ENCODE measurements around a stretch of chr17.

DNA sequence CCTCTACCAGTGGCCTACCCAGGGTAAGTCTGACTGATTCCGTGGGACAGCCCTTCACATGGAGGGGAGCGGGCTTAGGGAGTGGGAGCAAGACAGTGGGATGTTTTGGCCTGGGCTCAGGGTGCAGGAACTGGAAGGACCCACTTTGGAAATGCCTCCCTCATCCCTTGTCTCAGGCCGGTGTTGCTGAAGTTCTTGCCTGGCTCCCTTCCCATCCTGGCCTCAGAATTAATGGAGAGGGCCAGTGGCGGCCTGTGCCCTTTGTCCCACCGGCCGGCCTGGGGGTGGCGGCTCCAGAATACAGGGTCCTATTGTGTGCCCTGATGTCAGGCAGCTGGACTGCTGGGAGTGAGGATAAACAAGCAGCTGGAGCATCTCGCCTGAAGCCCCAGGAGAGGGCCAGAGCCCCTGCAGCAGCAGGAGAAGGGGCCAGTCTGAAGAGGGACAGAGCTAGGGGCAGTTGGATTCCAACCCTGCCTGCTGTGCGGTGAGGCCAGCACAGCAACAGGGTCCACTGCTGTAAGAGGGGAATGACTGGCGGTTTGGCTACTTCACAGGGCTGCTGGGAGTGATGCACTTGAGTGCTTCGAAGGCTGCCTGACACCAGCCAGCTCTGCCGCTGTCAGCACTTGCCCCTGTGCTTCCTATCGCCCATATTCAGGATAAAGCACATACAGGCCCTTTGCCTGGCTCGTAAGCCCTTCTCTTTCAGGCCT is 24.9 kb downstream of the RAB11FIP4 start:
- RRBS = no CpG with 5 or more reads among the region's 14 CpGs

DNA sequence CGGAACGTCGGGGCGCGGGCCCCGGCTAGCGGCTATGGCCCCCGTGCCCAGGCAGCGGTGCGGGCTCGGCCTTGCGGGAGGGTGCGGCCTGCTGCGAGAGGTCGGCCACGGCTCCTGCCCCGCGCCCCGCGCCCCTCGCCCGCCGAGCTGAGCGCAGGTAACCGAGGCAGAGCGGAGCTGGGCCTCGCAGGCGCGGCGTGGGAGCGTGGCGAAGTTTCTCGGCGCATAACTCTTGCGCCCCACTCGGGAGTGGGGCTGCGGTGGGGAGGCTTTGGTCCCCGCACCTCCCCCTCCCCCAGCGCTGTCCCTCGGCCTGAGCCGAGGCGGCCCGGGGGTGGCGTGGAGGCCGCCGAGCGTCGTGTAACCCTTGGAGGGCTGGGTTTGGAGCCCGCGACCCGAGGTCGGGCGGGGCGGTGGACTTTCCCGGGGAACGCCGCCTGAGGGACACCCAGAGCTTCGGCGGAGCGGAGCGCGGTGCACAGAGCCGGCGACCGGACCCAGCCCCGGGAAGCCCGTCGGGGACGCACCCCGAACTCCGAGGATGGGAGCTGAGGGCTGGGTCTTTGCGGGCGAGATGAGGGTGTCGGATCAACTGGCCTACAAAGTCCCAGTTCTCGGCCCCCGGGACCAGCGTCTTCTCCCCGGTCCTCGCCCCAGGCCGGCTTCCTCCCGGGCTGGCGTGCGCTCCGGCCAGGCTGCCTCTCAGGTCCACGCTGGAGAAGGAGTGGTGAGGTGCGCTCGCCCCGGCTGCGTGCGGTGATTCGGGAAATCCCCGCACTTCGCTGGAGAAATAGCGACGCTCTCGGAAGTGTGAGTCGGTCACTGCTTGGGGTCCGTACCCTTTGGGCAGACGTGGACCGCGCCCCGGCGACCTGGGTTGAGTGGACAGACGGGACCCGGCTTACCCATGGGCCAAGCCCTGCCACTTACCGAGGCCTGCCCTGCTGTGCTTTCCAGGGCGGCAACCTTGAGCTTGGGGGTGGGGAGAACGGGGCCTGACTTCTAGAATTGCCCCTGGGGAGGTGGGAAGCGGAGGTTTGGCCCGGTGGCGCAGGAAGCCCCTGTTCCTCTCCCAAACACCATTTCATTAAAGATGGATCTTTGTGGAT is 168.3 kb downstream of the RAB11FIP4 start:
- RRBS = 7% methylated on average over 39 of the region's 111 CpGs

DNA sequence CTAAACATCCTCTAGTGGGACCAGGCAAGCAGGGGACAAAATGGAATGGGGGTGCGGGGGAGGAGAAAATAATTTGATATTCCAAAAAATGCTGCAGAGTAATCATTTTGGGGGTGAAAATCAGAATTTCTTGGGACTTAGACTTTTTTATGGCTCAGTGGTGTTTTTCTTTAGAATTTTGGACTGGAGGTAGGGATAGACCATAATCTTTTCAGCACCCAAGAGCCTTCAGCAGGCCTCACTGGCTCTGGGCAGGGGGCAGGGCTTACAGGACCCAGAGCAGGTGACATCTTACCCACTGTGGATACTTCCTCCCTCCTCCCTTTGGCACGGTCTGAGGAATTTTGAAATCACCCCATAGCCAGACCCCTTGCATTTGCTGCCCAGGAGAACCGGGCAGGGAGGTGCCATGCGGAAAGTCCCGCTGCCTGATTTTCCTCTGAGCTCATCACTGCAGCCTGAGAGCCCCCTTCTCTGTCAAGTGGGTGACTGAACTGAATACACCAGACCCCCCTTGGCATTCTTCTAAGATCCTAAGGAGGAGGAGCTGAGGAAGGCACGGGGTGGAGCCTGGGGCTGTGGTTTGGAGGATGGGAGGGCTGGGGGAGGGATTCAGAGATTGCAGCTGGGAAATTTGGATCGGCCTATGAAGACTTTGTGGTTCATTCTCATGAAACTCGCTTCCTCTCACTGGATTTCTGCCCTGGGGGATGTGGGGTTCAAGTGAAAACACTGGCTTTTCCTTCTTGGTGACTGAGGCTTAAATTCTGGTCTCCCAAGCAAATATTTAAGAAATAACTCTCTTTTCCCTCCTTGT is 173.4 kb downstream of the RAB11FIP4 start:
- RRBS = no CpG with 5 or more reads among the region's 8 CpGs

DNA sequence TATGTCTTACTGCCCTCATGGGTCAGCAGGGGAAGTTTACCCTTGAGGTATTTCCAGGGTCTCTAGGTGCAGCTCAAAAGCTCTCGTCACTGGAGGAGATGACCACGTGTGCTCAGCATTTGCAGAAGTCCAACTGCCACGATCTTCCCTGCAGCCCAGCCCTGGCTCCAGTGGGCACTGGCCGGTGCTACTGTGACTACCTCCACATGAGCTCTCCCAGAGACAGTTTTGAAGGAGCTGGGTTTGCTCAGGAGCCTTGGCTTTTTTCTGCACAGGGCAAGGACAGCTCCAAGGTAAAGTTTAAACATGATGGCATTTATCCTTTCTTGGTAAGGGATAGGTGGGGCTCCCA is 186.1 kb downstream of the RAB11FIP4 start:
- RRBS = no CpG with 5 or more reads among the region's 4 CpGs

DNA sequence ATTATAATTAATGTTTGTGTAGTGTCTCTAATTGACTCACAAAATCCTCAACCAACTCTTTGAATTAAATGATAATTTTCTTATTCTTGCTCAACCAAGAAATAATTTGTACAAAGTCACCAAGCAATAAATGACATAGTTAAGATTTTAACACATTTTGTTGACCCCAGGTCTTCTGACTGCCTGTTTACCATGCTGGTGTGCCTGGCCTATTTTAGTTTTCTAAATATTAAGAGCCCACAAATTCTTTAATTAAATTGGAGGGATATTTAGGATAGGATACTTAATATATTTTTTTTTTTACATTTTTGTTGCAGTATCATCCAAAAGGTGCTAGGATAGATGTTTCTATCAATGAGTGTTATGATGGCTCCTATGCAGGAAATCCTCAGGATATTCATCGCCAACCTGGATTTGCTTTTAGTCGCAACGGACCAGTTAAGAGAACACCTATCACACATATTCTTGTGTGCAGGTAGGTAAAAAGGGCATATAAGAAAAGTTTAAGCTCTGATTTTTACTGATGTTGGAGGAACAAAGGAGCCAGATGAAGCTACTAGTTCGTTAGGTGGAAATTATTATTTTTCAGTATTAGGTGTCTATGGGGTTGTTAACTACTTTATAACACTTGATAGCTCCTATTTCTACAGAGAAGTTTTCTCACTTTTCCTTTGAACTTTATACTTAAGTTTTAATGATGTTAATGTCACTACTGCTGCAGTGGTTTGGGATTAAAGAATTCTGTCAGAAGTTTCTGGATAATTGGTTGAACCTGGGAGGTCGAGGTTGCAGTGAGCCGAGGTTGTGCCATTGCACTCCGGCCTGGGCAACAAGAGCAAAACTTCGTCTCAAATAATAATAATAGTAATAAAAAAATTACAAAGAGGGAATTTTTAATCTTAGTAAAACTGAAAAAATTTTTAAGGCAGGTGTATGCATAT is 12.7 kb upstream of the LRRC37B start:
- RRBS = no CpG with 5 or more reads among the region's 8 CpGs

GRCh38 chr17:32083536-32084647 is 58.4 kb upstream of the RHOT1 start:
- RRBS = no CpG with 5 or more reads among the region's 48 CpGs

- RRBS = no CpG with 5 or more reads among the region's 14 CpGs
These were observed 57.1 kb upstream of the RHOT1 start for GRCh38 chr17:32085230-32085526.

GRCh38 chr17:32279726-32280413 is 14.2 kb downstream of the RHBDL3 start:
- RRBS = no CpG with 5 or more reads among the region's 17 CpGs

GRCh38 chr17:32303114-32303641 is 37.5 kb downstream of the RHBDL3 start:
- RRBS = no CpG with 5 or more reads among the region's 7 CpGs

DNA sequence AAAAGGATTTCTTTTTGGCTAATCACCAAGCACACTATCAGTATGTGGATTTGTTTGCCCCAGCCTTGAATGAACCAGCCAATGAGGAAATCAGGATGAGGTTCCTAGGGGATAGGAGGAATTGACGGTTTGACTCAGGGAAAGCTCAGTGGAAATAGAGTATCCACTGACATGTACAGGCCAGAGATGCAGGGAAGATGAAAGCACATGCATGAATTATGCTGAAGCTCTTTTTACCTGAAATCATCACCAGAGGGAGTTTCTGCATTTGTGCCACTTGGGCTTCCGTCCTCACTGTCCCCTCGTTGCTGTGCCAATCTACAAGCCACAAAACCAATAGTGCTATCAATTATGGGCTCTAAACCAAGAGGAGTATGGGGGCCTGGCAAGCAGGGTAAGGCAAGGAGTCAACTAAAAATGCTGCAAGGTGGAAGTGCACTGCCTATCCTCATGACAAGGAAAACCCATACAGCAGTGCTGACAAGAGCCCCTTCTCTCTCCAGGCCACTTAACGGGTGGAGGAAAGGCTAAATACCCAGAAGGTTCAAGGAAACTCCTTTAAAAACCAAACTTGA is 919 bp downstream of the C17orf75 start:
- RRBS = no CpG with 5 or more reads among the region's 4 CpGs

DNA sequence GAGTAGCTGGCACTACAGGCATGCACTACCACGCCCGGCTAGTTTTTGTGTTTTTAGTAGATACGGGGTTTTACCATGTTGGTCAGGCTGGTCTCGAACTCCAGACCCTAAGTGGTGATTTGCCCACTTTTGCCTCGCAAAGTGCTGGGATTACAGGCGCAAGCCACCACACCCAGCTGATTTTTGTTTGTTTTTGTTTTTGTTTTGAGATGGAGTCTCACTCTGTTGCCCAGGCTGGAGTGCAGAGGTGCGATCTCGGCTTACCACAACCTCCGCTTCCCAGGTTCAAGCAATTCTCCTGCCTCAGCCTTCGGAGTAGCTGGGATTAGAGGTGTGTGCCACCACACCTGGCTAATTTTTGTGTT is 8.9 kb downstream of the ZNF207 start:
- RRBS = no CpG with 5 or more reads among the region's 10 CpGs

GRCh38 chr17:32482387-32482792 is 4.4 kb upstream of the CDK5R1 start:
- RRBS = no CpG with 5 or more reads among the region's 2 CpGs

DNA sequence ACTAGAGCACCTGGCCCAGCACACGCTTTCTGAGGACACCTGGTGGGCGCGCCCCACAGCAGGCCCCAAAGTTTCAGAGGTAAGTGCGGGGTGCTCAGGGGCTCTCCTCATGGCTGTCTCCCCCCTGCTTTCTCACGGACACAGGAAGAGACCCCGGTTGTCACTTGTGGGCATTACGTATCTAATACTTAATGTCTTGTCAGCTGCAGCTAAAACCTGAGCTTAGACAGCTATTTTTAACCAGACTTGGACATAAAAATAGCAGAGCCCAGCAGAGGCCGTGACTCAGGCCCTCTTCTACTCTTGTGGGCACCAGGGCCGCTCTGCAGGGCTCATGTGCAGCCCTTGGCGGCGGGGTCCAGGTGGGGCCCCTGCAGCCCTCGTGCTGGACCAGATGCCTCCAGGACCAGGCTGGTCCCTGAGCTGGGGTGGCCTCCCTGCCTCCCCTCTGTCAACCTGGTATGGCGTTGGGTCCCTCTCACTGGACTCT is 9.5 kb downstream of the CDK5R1 start:
- RRBS = no CpG with 5 or more reads among the region's 13 CpGs

DNA sequence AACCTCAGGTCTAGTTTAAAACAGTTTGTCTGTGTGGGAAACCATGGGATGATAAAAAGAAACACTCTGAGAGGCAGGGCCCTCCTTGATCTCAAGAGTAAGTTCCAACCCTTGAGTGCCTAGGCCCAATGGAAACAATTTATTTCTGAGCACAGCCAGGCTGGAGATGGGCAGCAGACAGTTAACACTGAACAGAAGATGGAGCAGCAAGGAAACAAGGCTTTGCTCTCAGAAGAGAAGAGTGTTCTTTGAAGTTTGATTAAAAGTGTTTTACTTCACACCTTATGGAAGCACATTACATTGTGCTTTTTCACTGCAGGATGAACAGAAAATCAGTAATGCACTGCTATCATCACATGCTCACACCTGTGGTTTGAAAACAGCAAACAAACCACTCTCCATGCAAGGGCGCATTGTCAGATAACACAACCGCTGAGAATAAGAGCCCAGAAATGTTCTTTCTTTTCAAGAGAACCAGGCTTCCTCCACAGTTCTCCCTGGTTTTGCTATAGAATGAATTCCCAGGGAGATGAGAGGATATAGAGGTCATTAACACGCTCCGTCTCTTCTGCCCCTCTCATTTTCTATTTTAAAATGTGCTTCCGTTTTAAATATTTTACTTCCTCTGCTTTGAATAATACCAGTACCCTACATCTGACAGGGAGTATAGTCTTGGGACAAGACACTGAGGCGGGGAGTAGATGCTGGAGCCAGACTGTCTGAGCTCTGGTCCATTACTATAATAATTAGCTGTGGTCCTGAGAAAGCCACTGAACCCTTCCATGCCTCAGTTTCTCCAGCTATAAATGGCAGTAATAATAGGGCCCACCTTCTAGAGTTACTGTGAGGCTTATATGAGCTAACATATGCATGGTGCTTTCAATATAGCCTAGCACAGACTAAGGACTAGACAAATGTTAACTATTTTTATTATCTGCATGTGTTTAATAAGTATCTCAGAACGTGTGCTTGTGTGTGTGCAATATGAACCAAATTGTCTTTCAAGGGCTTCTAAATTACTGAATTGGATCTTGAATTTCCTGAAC is 71.6 kb downstream of the CDK5R1 start:
- RRBS = no CpG with 5 or more reads among the region's 7 CpGs

DNA sequence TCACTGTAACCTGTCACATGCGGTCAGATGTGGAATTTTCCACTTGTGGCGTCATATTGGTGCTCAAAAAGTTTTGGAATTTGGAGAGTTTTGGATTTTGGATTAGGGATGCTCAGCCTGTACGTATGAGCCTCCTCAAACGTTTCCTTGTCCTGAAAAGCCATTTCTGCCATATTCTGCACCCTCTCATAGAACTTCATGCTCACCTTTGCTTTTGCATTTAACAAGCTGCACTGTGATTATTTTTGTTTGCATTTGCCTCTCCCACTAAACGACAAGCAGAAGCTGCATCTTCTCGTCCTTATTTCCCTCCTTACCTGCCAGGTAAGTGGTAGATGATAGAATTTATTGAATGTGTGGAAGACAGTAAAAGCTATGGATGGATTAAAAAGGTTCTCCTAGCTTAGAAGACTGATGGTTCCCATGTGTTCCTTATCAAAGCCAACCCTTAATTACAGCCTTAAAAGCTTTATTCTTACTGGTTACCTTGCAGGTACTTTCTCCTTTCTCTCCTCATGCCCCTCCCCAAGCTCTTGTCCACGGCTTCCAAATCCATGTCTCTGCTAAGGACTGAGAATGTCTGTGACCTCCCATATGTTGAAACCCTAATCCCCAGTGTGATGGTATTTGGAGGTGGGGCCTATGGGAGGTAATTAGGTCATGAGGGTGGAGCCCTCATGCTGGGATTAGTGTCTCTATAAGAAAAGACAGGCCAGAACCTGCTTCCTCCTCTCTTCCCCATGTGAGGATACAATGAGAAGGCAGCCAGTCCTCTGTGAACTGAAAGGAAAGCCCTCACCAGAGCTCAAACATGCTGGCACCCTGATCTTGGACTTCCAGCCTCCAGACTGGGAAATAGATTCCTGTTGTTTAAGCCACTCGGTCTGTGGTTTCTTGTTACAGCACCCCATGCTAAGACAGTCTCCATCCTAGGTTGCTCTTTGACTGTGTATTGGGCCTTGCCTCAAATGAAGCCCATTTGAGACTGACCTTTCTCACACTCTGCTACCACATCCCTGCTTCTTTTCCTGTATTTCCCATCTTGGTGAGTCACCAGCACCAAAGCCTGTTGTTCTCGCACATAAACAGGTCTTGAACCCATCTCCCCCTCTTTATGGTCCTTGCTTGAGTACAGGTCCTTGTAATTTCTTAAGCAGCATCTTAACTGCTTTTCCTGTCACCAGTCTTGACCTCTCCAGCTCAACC is 134.7 kb downstream of the CDK5R1 start:
- RRBS = no CpG with 5 or more reads among the region's 9 CpGs

- RRBS = no CpG with 5 or more reads among the region's 9 CpGs
These were observed 128.5 kb downstream of the MYO1D start for GRCh38 chr17:32748230-32749097.

DNA sequence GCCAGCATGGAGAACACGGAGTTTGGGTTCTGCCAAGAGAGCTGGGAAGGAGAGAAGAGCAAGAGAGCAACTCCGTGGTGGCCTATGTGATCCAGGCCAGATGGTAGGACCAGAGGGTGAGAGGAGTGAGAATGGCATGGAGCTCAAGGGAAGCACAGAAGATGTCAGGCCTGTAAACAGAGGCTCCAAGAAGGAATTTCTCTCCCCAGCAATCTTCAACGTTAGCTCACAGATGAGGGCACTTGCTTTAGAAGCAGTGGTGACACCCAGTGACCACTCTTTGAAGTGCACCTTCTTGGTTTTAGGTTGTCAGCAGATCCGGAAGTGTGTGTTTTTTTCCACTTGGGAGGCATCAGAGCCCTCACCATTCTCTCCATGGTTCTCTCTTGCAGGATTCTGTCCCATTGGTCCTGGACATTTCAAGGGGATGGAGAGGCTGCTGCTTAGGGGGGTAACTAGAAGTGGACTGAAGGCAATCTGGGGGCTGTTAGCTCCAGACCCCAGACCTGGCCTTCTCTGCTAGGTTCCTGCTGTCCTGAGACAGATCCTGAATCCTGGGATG is 18.1 kb upstream of the TMEM98 start:
- RRBS = no CpG with 5 or more reads among the region's 4 CpGs

GRCh38 chr17:32912238-32913042 is 15.5 kb upstream of the TMEM98 start:
- RRBS = no CpG with 5 or more reads among the region's 12 CpGs

DNA sequence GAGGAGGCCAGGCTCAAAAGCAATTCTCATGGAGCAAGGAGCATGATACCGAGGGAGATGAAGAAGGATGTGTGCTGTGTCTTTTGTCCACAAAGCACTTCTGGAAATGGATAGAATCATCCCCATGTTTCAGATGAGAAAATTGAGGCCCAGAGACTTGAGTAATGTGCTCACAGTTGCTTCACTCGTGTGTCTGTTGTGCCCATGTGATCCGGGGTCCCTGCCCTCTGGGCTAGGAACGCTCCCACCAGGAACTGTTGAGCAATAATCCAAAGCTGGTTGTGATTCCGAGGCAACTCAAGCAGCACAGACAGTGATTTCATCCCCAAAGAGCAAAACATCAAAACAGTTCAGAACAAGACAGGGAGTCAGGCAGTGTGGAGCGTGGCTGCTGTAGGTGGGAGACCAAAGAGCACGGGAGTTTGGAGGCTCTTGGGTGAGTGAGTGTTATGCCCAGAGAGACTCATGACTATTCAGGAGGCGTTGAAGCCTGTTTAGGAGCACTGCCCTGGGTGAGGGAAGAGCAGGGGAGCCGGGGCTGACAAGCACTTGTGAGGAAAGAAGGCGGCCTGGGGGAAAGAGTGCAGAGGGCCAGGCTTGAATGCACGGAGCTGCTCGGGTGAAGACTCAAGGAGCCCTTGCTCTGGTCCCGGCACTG is 205.0 kb upstream of the ASIC2 start:
- RRBS = 74% methylated on average over 3 of the region's 13 CpGs

Data from epithelial cell of prostate (primary cell).